Tongue (tissue), 2 donors: ENCODE measurements around a stretch of chr15.

DNA sequence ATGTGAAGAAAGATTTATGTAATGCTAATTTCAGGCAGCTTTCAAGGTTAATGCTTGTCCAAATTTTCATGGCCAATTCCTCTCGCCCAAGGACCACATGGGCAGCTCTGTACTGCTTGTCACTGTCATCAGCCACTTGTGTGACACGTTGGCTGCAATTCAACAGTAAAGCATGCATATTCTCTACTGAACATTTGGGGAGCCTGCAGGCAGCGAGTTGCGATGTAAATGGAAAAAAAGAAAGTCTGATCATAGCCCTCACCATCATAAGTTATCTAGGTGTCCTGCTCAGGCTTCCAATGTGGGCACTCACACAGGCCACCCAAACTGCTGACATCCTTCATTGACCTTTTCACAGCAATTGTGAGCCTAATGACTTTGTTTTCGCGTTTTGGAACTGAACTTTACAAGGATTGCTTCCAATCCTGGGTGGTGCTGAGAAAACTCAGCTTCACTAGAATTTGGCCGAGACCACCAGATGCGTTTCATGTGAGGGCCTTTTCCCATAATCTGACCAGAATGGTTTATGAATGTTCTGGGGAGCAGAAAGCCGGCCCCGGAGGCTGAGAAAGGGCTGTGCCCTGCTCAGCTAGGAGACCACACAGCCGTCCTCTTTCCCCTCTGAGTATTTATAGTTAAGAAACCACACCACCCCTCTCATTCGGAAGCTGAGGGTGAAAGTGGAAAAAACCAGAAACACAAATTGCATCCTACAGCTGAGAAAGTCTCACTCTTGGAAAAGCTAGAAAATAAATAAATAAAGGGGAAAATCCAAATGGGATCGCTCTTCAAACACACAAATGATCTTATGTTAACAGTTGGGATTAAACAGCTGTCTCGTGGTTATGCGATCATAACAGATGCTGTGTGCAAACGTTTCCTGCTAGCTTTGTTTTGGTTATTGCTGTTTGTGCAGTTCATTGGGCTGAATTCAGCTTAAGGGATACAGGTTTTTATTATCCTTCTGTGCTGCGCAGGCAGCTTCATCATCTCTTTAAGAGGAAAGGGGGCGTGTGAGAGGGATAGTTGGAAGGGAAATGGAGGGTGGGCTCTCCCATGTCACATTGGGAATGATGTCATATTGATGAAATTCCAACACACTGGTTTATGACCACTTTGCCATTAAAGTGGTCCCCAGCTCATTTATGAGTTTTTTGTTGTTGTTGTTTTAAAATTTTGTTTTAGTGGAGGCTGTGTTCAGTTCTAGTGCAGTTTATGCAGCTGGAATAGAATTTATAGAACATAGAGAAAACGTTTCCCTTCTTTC, 1026.3 kb upstream of the NR2F2 start:
- RAMPAGE, long total RNA, result no peak

GRCh38 chr15:95328984-95329941, 1001.2 kb upstream of the NR2F2 start:
- RAMPAGE, long total RNA, result no peak

DNA sequence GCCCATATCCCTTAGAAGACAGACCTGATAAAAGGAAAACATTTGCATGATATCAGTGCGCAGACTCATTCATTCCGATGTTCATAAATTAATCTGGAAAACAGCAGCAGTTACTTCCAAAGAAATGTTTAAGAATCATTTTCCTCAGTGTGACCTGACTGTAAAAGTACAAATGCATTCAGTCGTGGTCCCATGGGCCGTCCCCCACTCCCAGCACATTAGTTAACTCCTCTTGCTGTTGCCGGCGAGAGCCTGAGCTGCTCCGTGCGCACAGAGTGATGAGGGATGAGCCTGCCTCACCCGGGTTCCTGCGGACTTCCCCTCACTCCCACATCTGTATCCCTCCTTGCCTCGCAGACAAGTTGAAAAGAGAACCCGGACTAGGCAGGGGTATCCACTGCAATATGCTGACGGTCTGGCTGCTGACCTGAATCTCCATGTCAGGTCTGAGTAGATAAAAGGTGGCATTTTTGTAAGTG, 861.7 kb upstream of the NR2F2 start:
- RAMPAGE, long total RNA, result no peak

GRCh38 chr15:95556699-95557420, 773.6 kb upstream of the NR2F2 start:
- RAMPAGE, long total RNA, result no peak

GRCh38 chr15:95662713-95663005, 667.8 kb upstream of the NR2F2 start:
- RAMPAGE, long total RNA, result no peak

- RAMPAGE, long total RNA, result no peak
Observed at GRCh38 chr15:96042818-96043371, 287.6 kb upstream of the NR2F2 start.

DNA sequence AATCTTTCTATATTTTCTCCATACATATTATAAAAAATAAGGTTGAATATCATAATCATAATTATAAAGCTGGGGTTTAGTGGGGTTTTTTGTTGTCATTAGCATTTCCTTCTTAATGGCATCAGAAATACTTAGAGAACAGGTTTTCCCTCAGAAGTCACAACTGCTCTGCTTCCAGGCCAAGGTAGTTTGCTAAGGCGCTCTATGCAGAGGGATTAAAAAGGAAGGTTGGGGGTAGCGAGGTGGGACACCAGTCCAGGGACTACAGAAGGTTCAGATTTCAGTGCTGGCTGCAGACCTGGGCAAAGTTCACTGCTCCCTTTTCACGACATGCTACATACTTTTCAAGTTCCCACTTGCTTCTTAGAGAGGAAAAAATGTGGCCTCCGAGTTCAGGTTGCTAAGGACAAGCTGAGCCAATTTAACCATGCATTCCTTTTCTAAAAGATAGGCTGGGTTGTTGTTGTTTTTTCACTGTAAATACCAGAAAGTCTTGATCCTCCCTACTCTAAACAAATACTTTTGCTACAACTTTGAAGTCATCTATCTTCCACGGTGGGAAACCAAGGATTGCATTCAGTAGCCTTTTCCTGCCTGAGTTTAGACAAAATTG, 158.7 kb upstream of the NR2F2 start:
- RAMPAGE, long total RNA, result no peak

GRCh38 chr15:96338235-96338723, 7.8 kb downstream of the NR2F2 start:
- RAMPAGE, long total RNA, result no peak

DNA sequence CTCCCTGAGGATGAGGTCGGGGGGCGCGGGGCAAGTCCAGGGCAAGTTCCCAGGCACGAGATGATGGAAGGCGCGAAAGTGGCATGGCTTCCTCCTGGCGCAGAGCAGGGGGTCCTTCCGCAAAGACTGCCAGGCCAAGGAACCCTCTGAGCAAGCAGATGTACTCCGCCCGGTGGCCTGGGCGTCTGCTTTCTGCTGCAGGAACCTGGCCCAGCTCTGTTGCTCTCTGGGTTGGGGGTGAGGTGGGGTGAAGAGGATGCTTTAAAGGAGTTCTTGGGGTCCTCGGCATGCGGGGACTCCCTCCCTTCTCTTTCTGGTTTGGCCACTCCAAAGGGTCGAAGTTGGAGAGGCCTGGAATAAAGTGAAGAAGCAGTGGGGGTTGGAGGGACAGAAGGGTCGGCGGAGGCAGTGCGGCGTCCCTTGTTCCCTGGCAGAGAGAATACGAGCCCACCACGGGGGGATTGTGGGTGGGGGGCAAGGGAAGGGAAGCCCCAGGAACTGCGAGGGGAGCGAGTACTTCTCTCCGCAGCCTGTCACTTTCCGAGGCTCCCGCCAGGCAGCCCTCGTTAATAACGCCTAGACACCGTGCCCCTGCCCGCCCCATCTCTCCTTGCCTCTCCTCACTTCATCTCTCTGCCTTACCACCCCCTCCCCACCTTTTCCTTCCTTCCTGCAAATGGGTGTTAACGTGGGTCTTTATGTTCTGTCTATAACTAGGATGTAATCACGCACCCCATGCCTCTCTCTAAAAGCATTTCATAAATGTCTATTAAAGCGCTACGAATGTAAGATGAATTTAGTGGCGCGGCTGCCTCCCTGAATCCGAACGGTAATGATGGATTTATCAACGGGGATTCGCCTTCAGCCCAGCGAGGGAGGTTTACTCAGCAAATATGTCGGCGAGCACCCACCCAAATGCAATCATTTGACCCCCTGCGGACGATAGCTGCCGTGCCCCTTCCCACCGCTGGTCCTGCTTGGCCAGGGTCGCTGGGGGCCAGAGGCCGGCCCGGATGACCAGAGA, 13.6 kb downstream of the NR2F2 start:
- RAMPAGE, long total RNA, result no peak

- RAMPAGE, long total RNA, result no peak
Observed at GRCh38 chr15:96344819-96345015, 14.2 kb downstream of the NR2F2 start.

DNA sequence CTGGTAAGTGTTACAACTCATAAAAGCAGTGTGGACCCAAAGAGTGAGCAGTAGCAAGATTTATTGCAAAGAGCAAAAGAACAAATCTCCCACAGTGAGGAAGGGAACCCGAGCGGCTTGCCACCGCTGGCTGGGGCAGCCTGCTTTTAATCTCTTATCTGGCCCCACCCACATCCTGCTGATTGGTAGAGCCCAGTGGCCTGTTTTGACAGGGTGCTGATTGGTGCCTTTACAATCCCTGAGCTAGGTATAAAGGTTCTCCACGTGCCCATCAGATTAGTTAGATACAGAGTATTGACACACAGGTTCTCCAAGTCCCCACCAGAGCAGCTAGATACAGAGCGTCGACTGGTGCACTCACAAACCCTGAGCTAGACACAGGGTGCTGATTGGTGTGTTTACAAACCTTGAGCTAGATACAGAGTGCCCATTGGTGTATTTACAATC, 160.8 kb downstream of the NR2F2 start:
- RAMPAGE, long total RNA, result no peak

GRCh38 chr15:96889683-96890682, 559.5 kb downstream of the NR2F2 start:
- RAMPAGE, long total RNA, result no peak

- RAMPAGE, long total RNA, result no peak
Observed at GRCh38 chr15:97890400-97890637, 70.2 kb upstream of the ARRDC4 start.

DNA sequence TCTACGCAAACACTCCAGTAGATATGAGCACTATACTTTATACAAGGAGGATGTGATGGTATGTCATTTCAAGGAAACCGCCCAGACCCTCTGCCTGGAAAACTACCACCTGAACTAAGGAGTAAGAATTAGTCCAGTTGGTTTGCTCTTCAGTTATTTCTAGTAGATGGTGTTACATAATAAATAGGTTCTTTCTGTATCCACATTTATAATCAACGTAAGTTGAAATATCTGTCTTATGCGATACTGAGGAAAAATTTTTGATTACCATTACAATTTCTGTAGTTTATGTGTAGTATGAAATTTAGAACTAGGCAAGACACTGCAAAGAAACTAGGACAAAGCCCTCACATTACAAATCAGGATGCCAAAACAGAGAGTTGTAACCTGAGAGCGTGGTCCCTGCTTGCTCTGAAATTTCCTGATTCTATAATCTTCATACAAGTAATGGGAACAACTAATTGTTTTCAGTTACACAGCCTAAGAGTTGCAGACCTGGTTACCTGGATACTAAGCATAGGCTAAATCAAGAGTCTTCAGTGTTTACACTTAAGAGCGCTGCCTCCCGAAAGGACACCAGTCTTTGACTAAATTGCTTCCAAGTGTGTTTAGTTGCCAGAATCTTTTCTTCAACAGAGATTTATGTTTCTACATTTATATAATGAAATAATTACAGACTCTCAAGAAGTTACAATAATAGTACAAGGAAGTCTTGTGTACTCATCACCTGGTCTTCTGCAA, 13.9 kb downstream of the ARRDC4 start:
- RAMPAGE, long total RNA, result no peak

DNA sequence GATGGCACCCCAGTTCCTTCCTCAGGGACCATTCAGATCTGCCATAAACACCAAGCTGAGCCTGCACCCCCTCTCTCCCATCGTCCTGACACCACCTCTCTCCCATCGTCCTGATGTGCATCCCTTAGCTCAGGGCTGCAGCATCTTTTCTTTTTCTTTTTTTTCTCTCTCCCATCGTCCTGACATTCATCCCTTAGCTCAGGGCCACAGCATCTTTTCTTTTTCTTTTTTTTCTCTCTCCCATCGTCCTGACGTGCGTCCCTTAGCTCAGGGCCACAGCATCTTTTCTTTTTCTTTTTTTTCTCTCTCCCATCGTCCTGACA, 126.0 kb upstream of the IGF1R start:
- RAMPAGE, long total RNA, result no peak

GRCh38 chr15:98647842-98647993, 621 bp upstream of the IGF1R start:
- RAMPAGE, long total RNA, result no peak

- RAMPAGE, long total RNA, result no peak
Observed at GRCh38 chr15:98718283-98719369, 70.3 kb downstream of the IGF1R start.

- RAMPAGE, long total RNA, result no peak
Observed at GRCh38 chr15:98786696-98787389, 138.5 kb downstream of the IGF1R start.

DNA sequence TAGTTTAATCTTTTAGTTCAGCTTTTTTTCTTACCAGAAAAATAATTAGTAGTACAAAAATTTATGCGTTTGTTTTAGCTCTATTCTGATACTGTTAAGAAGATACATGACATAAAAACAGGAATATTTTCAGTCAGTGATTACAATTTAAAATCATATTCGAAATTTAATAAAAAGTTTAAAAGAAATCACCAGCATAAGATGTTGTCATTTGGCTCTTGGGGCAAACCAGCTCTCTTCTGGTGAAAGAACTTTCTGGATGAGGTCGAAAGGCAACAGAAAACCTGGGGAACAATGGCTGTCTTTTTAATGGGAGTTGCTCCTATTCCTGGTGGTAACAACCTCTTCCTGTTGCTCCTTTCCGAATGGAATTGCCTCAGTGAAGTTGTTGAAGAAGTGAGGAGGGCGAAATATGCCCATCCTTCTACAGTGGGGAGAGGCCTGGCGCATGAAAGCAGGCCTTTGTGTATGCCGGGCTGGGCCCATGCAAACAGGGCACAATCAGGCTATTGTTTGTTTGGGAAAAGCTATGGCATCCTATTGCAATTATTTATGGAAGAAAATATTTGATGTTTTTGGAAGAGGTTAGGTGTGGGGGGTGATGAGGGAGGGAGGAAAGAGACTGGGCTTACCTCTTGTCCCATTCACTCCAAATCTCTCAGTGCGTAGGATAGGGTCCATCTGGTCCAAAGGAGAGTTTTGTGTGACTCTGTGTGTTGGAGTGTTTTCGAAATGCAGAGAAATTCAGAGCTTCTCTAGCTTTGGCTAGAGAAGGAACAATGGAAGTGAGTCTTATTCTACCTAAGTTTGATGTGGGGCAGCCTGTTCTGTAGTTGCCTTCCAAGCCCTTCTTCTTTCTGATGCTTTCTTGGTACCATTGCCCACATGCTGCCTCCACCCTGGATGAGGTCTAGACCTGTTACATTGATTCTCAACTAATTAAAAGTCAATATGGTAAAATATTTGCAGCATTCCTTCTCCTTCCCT, 166.9 kb downstream of the IGF1R start:
- RAMPAGE, long total RNA, result no peak

GRCh38 chr15:98874622-98875322, 132.8 kb downstream of the PGPEP1L start:
- RAMPAGE, long total RNA, result no peak